ENCODE data around the gene RESF1.

GRCh38 chr12:31570861-31571344 is 20.0 kb downstream of the DENND5B start:
- PRO-cap, result no peak
- RAMPAGE, long total RNA, 4 experiments, result no peak in any of the 4 experiments

- PRO-cap, result no peak
- RAMPAGE, long total RNA, 4 experiments, result no peak in any of the 4 experiments
Observed at GRCh38 chr12:31686956-31687306, 27.4 kb downstream of the ETFBKMT start.

GRCh38 chr12:31835134-31835738 is 43.1 kb upstream of the H3-5 start:
- PRO-cap, result no peak
- RAMPAGE, long total RNA, 4 experiments, result no peak in any of the 4 experiments

DNA sequence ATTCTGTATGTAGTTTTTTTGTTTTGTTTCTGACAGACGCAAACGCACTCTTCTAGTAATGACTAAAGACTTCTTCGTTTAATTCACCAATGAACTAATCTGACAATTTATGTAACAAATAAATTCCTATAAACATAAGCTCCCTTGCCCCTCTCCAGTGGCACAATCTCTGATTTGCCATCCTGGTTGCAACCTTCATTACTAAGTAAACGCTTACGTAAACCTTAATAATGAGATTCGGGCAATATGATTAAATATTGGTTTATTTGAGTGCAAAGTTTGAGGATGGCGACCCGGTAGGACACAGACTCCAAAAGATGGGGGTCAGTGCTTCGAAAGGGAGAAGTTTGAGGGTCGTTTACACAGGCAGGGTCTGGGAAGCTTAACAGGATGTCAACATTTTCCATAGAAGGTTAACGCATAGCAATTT is 952 bp upstream of the RESF1 start:
- PRO-cap, result no peak
- RAMPAGE, long total RNA, 4 experiments, result no peak in any of the 4 experiments

- PRO-cap, result bidirectional peak, plus-strand start at chr12:31959419, minus-strand start at chr12:31959304; bidirectional peak, plus-strand start at chr12:31959835, minus-strand start at chr12:31959869
- RAMPAGE, long total RNA, 4 experiments, result start-site peak on the plus strand in 3 of 4 experiments, at chr12:31959161-31959488 at its widest, 99 to 1,221 reads per replicate; start-site peak on the minus strand in 2 of 4 experiments, at chr12:31959295-31959310 at its widest, 6 to 11 reads per replicate
Observed at GRCh38 chr12:31959006-31959969, at the start of gene RESF1. TSS of gene RESF1 (plus strand) at chr12:31959415.

DNA sequence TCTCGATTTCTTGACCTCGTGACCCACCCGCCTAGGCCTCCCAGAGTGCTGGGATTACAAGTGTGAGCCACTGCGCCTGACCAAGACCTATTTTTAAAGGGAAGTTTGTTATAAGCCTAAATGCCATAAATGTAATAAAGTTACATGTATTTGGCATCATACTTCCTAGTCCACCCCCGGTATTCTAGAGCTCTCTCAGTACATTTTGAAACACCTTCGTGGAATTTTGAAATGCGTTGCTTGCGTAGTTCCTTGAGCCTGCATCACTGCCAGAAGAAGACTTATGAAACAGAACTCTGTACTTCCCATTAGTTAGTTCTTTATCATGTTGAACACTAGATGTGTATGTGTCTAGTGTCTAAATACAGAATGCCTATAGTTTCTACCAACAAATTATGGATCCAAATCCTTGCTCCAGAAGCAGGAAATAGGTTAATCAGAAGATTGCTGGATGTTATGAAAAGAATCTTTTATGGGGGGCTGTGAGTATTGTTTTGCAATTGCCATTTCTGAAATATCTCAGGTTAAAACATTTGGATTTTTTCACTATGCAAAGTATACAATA is 86.4 kb downstream of the FGD4 start:
- PRO-cap, result unidirectional peak, plus-strand start at position 311 of the sequence
- RAMPAGE, long total RNA, 4 experiments, result no peak in any of the 4 experiments

GRCh38 chr12:32533958-32534611 is 134.7 kb downstream of the FGD4 start:
- PRO-cap, result bidirectional peak, plus-strand start at chr12:32534216, minus-strand start at chr12:32534259
- RAMPAGE, long total RNA, 4 experiments, result no peak in any of the 4 experiments

DNA sequence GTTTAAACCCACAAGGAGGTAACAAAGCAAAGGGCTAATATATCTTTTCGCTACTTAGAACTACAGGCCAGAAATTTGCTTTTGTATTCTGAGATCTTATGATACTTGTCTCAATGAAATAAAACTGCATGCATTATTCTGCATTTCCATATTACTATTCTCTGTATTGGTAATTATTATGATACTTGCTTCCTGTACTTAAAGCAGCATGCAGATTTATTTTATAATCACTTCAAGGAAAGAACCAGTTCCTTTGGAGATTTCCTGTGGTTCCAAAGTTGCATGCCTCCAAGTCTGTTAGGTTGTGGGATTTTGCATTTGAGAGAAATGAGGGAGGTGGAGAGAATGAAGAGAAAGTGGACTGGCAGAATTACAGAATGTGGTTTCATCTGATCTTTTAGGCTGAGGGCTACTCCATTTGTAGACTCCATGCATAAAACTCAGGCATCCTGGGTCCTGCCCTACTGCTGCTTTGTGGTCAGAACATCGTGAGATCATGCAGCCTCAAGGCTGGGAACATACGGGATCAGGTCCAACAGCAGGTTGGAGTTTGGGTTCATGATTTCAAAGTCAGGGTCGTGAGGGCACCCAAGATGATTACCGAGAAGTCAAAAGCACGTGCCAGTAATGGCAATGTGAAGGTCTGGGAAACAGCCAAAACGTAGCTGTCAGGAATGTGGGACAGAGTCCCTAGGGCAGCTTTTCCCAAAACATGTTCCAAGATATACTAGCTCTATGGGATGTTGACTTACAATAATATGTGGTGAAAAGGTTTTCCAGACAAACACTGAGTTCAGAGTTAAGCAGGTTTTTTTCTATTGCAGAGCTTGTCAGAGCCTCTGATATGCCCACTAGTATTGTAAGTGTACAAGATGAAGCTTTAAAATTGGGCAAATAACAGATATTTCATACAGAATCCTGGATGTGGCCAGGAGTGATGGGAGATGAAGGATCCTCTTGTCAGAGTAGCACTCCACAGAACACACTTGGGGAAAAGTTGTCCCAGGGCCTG is 130.5 kb upstream of the DNM1L start:
- PRO-cap, result no peak
- RAMPAGE, long total RNA, 4 experiments, result no peak in any of the 4 experiments

DNA sequence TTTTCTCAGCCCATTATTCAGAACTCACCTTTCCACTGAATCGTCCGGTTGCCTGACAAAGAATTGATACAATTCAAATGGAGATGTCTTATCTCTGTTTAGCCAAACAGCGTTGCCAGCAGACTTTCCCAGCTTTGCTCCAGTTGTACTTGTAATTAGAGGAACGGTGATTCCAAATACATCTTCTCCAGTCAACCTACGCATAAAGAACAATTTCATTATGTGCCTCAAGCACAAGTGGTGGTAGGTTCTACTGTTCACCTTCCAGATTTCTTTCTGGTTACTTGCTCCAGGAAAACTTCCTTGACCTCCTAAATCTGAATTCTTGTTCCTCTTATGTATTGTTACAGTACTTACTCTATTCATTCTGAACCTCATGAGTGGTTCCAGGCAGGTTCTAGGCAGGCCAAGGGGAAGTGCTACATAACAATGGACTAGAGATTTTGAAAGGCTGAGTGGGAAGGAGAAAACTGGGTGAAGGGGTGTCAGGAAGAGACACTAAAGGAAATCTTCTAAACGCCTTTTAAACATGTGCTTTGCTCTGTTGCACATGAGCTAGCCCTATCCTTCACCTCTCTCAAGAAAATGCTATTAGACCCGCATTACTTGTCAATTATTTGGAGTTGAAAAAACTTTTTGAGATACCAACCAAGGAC is 1.7 kb downstream of the YARS2 start:
- PRO-cap, result no peak
- RAMPAGE, long total RNA, 4 experiments, result no peak in any of the 4 experiments

DNA sequence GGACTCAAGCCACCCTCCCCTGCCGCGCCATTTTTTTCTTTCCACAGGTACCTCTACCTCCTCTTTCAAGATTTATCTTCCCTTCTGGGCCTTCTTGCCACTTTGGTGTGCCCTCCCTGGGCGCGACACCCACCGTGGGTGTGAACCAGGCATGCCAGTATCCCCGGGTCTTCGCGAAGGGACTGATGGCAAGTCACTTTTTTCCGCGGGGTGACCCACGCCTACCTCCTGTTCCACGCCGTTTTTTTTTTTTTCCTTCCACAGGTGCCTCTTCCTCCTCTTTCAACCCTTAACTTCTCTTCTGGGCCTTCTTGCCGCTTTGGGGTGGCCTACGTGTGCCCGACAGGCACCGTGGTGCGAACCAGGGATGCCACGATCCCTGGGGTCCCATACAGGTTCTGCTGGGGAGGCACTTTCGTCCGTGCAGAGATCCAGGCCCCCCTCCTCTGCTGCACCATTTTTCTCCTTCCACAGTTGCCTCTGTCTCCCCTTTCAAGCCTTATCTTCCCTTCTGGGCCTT is 289.4 kb downstream of the ALG10 start:
- PRO-cap, result unidirectional peak, minus-strand start at position 254 of the sequence
- RAMPAGE, long total RNA, 4 experiments, result no peak in any of the 4 experiments

DNA sequence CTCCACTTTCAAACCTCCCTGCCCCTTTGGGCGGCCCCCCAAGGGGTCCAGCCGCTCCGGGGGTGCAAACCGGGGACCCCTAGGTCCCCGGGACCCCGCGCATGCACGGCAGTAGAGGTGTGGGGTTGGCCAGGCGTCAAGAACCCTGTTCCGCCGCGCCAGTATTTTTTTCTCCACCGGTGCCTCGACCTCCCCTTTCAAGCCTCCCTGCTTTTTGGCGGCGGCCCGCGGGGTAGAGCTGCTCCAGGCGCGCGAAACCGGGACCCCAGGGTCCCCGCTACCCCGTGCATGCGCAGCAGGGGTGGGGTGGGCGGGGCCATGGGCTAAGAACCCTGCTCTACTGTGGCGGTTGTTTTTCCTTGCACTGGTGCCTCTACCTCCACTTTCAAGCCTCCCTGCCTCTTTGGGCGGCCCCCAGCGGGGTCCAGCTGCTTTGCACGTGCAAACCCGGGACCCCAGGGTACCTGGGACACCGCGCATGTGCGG is 326.5 kb downstream of the ALG10 start:
- PRO-cap, result no peak
- RAMPAGE, long total RNA, 4 experiments, result no peak in any of the 4 experiments

DNA sequence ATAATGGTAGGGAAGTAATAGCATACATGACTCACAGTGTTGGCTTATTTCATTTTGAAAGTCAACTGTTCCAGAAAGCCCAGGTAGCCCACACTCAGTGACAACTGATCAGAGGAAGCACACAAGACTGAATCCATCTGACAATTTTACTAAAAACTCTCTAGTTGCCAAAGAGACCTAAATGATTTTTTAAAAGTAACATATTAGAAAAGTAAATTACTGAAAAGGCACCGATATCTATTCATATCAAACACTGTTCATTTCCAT is 12.9 kb downstream of the CPNE8 start:
- PRO-cap, result unidirectional peak, plus-strand start at position 97 of the sequence
- RAMPAGE, long total RNA, 4 experiments, result no peak in any of the 4 experiments

DNA sequence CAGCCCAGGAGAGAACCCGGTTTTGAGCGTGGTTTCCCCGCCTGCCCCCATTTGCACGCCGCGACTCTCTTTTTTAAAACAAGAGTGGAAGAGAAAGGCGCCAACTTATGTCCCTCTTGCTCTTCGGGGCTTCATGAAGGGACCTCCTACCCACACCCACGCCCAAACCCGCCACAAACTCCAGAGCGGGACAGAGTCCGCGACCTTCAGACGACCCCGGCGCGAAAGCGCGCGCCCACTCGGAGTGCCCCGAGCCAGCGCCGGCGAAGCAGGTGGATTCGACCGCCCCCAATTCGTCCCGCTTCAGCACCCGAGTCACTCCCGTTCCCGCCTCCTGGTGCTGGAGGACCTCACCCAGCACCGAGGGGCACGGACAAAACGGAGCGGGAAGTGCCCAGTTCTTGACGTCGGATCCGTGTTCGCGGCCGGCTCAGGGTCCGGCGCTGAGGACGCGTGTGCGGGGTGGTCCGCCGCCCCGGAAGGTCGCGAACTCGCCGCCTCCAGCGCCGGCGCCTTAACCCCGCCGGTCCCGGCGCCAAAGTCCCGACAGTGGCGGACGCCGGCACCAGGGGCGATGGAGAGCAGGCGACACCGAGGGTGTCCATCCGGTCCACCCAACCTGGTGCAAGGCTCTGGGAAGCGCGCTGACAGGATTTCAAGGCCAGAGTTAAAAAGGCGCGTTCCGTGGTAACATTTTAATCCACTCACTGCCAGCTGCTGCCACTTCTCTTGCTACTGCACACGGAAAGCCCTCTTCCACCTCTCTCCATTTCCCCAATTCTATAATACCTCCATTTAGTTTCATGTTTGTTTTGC is 239.8 kb upstream of the CPNE8 start:
- PRO-cap, result unidirectional peak, plus-strand start at position 376 of the sequence
- RAMPAGE, long total RNA, 4 experiments, result no peak in any of the 4 experiments

GRCh38 chr12:39356948-39357555 is 85.9 kb downstream of the KIF21A start:
- PRO-cap, result no peak
- RAMPAGE, long total RNA, 4 experiments, result no peak in any of the 4 experiments

- PRO-cap, result no peak
- RAMPAGE, long total RNA, 4 experiments, result start-site peak on the minus strand in 1 of 4 experiments, at chr12:39424530-39424696 at its widest, 6 reads per replicate
Observed at GRCh38 chr12:39424184-39424756, 18.6 kb downstream of the KIF21A start.

- PRO-cap, result no peak
- RAMPAGE, long total RNA, 4 experiments, result no peak in any of the 4 experiments
Observed at GRCh38 chr12:39683001-39683578, 57.1 kb downstream of the C12orf40 start.

DNA sequence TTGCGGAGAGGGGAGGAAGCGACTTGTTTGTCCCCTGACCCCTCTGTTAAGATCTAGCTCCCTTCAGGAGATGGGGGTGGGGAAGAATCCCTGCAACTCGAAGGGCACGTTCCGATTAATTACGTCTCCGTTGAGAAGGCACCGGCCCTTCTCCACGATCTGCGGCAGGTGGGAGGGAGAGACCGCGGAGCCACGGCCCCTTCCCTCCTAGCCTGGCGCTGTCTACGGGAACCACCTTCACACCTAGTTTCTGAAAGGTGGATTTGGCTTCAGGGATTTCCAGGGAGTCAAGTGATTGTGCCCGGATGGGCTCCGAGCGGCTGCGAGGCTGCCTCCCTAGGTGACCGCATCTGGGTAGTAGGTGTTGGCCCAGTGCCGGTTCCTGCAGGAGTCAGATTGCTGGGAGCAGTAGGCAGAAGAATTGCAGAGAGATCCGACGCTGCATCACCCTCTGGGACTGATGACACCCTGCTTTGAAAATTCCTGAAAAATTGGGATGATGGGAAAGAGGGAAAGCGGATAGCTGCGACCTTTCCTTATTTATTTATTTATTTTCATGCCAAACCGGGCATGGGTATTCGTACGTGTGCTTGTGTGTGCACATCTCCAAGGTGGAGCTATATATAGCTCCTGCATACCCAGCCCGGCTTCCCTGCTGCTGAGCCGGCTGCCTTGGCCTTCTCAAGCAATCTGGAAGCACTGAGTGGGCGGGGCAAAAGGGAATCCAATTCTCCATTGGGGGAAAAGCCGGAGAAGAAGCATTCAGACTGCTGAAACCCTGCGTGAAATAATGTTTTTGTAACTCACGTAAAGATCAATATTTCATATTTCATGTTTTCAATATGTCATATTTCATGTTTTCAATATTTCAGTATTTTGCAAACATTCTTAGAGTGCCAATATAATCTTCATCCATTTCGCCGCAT is 1.1 kb downstream of the CNTN1 start:
- PRO-cap, result no peak
- RAMPAGE, long total RNA, 4 experiments, result no peak in any of the 4 experiments

DNA sequence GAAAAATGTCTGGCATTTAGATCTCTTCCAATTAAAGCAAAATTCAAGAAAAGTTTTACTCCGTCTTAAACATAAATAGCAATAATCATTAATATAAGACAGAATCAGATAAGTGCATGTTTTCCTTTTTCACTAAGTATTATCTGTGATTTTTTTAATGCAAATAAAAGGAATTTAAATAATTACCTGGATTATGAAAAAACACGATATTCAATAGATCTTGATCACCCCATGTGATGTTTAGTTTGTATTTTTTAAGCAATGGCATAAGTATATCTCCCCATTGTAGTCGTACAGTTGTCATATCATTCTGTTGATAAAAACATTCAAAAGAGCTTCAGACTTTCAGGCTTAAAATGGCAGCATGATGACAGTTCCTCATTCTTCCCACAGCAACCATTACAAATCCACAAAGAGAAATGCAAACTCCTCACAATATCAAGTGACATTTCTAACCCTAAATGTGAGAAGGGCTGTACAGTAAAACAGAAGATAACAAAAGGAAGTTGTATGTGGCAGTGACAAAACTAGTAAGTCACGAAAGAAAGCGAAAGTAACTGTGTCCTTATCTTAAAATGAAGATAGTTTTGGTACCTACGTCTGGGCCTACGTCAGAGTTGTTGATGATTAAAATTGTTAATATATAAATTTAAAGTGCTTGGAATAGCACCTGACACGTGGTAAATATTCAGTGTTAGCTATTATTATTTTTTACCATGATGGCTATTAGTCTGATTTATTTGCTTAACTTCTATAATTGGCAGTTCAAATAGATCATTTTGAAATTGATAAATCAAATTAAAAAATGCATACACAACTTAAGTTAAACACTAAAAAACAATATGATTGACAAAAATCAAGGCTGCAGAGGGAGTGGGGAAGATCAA is 46.7 kb downstream of the GXYLT1 start:
- PRO-cap, result no peak
- RAMPAGE, long total RNA, 4 experiments, result no peak in any of the 4 experiments

DNA sequence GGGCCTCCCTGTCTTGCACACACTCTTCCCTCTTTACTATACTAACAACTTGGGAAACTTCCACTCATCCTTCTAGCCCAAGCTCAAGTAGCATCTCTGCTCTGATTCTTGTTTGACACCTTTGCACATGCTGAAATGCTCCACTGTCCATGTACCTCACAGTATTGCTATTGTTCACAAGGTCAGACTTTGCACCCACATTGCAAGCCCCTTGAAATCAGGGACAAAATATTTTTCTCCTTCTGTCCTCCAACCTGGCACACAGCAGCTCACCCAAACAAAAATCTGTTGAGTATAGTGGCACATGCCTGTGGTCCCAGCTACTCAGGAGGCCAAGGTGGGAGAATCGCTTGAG is 39.7 kb downstream of the PRICKLE1 start:
- PRO-cap, result no peak
- RAMPAGE, long total RNA, 4 experiments, result no peak in any of the 4 experiments

GRCh38 chr12:44000369-44000986 is 164.6 kb downstream of the TMEM117 start:
- PRO-cap, result no peak
- RAMPAGE, long total RNA, 4 experiments, result start-site peak on the plus strand in 2 of 4 experiments, at chr12:44000543-44000885 at its widest, 5 to 9 reads per replicate

Data from transverse colon (tissue), 4 donors.